Retinal pigment epithelial cell (primary cell): ENCODE data around the genes ALDH1A2, LDHAL6B and MYO1E.

- RRBS, result no CpG with 5 or more reads among the region's 11 CpGs
These were observed 40.7 kb downstream of the POLR2M start for GRCh38 chr15:57747164-57747614.

DNA sequence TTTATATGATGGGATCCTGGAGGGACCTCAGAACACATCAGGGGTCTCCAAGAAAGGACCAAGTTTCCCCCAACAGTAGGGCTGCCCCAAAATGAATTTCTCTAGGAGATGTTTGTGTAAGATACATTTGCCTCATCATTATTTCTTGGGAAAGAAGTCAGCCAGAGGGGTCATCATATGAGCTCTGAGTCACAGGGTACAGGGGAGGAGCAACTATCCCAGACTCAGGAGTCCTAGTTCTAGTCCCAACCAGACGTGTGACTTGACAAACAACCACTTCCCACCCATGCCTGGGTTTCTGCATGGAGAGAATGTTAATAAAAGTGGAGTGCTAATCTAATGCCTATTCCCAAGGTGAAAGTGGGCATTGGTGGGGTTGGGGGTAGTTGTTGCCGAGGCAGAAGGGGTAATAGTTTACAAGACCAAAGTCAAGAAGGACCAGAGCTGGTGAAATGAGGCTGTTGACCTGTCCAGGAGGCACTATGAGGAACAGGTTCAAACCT is 144.1 kb downstream of the ALDH1A2 start:
- RRBS, result no CpG with 5 or more reads among the region's 2 CpGs

DNA sequence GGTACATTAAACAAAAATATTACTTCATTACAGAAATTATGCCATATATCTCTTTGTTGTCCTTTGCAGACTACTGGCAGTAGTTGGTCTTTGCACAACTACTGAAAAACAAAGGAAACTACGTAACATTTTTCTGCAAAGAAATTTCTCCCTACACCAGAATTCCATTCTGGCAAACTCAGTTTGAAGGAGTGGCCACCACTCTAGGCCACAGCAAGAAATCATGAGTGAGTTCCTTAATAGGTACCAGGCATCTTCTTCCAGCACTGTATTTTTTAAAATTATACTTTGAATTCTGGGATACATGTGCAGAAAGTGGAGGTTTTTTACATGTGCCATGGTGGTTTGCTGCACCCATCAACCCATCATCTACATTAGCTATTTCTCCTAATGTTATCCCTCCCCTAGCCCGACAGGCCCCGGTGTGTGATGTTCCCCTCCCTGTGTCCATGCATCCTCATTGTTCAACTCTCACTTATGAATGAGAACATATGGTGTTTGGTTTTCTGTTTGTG is 89.4 kb downstream of the ALDH1A2 start:
- RRBS, result no CpG with 5 or more reads among the region's 3 CpGs

DNA sequence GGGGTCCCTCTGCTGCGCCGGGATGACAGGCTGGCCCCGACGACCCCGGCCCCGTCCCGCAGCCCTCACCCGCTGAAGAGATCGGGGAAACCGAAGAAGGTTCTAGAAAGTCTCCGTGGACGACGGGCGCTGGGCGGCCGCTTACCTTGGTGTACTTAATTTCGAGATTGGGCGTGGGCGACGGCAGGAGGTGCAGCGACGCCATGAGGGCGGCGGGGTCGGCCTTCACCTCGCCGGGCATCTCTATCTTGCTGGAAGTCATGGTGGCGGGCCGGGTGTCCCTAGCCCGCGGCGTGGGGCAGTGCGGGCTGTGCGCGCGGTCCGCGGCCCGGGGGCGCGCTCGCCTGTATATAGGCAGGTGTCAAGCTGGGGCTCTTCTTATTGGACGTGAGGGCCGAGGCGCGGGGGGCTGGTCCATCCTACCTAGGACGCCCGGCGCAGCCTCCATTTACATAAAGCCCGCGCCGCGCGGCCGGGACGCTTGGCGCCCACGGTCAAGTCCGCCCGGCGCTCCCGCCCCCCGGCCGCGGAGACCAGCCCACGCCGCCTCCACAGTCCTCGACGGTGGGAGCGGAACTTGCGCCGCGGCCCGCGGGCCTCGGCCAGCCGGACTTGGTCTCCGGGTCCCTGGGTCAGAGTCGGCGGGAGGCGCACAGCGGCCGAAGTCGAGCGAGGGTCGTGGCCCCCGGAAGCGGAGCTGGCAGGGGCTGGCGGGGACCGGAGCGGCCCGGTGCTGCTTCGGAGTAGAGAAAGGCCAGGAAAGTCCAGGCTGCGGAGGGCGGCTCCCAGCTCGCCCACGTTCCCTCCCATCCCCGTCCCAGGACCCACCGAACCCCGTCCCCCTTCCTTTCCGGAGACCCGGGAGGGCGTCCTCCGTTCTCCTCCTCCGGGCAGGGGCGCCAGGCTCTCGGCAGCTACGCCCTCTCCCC is at the start of gene ALDH1A2:
Gene ALDH1A2 (minus strand): TSS at position 323 of the 929 bp plus-strand sequence.
- RRBS, result 1% methylated on average over 48 of the region's 108 CpGs

DNA sequence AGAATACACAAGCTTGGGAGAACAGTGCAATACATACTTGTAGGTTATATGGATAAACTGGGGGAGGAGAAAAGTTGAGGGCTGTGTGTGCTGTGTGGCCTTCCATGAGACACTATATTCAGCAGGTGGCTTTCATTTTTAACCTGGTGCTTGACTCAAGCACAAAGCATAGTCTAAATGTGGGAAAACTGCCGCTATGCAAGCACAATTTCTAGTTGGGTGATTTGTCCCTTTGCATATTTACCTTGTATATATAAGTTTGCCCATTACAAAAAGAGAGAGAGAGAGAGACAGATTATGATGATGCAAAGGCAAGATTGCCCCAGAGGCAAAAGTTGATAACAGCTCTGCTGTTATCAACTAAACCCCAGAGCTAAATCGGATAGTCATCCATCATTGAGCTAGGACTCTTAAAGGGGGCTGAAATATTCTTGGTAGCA is 141.4 kb downstream of the AQP9 start:
- RRBS, result no CpG with 5 or more reads among the region's 2 CpGs

- RRBS, result no CpG with 5 or more reads among the region's 19 CpGs
These were observed 121.3 kb upstream of the LIPC start for GRCh38 chr15:58310274-58311090.

DNA sequence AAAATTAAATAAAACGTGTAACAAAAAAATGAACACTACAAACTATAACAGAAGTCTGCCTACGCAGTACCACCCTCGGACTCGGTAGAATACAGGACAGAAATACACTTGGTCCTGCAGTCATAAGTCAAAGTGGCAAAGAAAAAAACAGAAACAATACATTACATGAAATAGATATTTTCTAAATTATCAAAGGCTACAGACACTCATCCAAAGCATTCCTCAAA is 1.5 kb downstream of the ADAM10 start:
- RRBS, result no CpG with 5 or more reads among the region's 4 CpGs

DNA sequence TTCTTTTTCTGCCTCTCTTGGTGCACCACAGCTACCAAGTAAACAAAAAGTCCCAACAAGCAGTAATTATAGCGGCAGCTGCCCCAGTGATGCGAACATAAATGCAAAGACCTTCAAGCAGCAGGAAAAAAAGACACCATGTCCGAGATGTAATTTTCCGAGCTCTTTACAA is 570 bp upstream of the ADAM10 start:
- RRBS, result no CpG with 5 or more reads among the region's 4 CpGs

GRCh38 chr15:58760462-58760903 is 10.6 kb upstream of the MINDY2 start:
- RRBS, result no CpG with 5 or more reads among the region's 7 CpGs

DNA sequence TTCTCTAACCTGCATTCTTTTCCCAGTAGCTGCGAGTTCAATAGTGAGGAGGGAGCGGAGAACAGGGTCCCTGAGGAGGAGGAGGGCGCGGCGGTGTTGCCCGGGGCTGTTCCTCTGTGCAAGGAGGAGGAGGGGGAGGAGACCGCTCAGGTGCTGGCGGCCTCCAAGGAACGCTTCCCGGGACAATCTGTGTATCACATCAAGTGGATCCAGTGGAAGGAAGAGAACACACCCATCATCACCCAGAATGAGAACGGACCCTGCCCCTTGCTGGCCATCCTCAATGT is 771 bp downstream of the MINDY2 start:
- RRBS, result under 1% methylated on average over 4 of the region's 11 CpGs

- RRBS, result 2% methylated on average over 6 of the region's 56 CpGs
These were observed 68.7 kb downstream of the SLTM start for GRCh38 chr15:58864535-58865446.

- RRBS, result no CpG with 5 or more reads among the region's 8 CpGs
These were observed 38.3 kb upstream of the CCNB2 start for GRCh38 chr15:59066506-59067249.

DNA sequence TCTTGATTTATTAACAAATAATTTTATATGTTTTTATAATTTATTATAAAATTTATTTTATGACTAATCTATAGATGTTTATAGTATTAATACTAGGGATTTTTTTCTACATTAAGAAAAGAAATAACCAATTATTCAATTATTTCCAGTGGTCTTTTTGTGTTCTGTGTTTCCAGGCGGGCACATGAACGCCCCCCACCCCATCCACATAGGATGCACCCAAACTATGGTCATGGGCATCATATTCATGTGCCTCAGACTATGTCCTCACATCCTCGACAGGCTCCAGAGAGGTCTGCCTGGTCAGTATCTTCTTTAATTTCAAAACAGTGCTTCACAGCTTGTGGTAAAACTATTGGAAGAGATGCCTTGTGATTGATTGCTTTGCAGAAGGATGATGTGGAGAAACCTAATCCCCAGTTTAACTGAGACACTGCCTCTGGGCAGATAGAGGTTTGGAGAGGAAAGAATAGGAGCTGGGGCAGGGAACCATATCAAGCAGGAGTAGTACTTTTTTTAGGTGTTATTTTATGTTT is 20.9 kb upstream of the CCNB2 start:
- RRBS, result no CpG with 5 or more reads among the region's 3 CpGs

- RRBS, result no CpG with 5 or more reads among the region's 6 CpGs
These were observed 29.3 kb upstream of the LDHAL6B start for GRCh38 chr15:59177247-59177899.

- RRBS, result no CpG with 5 or more reads among the region's 19 CpGs
These were observed at the start of gene LDHAL6B for GRCh38 chr15:59206540-59206996. Gene LDHAL6B (plus strand): TSS chr15:59206843.

GRCh38 chr15:59236542-59236822 is 29.8 kb downstream of the LDHAL6B start:
- RRBS, result no CpG with 5 or more reads among the region's 1 CpG

DNA sequence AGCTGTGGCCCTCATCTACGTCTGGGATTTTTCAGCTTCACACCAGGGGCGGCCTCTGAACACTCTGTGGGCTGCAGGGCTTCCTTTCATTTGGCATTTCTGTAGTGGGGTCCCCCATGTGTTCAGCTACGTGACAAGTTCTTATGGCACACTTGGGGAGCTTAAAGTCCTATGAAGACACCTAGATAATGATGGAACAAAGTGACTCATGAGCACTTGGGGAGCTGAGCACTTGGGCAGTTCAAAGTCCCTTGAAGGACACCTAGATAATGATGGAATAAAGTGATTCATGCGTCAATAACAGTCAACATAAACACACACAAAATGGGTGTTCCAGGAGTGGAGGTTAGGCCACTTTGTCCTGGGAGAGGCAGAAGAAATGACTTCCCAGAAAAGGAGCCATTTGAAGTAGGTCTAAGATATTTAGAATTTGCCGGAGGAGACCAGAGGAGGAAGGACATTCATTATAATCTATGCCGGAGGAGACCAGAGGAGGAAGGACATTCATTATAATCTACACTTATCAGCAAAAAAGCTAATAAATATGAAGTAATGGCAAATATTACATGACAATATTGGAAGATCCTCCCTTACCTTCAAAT is 66.6 kb downstream of the LDHAL6B start:
- RRBS, result no CpG with 5 or more reads among the region's 6 CpGs

DNA sequence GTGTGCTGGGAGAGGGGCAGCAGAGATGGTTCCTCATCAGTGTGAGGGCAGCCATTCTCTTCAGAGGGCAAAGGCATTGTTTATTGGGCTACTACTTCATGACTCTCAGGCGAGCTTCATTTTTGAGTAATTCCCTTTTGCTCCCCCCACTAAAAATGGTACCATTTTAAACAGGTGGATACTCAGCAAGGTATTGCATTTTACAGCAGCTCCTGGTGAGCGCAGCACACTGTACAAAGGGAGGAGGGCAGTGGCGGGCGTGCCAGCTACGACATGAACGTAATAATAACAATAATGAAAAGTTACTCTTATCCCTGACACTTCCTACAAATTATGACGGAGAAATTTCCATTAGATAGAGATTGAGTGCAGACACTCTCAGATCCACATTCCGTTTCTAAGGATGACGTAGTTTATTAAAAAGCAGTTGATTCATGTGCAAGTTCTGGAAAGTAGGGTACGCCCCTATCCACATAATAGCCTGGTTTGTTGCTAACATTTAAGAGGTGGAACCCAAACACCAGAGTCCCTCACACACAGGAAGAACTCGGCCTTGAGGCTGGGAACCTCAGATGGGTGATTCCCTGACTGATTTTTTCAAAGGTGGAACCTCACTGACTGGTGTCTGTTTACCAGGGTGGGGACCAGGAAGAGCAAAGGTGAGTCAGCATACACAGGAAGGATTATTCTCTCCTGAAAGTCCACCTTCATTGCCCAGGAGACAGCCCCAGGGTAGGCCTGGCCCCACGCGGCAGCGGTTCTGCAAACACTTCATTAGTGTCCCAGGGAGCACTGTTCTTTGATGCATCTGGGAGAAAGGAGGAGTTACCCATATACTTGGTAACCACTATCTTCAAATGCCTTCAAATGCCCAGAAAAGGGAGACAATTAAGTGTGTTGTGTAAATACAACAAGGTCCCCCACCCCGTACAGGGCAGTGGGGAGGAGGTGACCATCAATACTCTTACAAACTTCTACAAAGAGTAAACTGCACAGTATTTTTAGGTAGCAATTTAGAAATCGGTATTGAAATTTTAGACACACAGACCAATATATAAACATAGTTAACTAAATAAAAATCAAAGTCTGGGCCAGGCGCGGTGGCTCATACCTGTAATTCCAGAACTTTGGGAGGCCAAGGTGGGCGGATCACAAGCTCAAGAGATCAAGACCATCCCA is 69.9 kb downstream of the LDHAL6B start:
- RRBS, result no CpG with 5 or more reads among the region's 19 CpGs

DNA sequence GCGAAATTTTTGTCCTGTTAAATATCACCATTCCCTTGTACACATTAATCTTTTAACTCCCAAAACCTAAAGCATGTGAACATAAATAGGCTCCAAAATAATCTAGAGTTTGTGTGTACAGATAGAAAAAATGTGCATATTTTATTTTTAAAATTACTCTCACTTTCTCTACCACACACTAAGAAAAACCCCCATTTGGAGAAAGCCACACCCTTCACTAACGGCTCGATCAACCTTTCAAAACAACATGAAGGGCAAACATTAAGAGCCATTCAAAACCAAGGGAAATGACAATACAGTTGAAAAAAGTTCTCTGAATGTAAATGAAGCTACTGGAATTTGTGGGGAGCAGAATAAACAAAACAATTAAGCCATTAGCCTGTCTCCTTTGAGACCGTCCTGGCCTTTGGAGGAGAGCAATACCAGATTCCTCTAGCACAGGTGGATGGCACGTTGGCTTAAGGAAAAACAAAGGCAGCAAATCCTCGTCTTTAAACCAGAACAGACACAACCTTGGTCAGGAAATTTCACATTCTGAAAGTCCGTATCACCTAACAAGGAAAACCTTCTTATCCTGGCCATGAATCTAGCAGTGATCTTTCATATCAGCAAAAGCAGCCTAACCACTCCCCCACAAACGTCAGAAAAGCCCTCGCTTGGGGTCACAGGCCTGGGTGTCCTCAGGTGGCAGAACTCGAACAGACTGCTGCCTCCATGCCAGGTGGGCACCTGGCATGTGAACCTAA is 18.7 kb downstream of the MYO1E start:
- RRBS, result no CpG with 5 or more reads among the region's 10 CpGs

GRCh38 chr15:59372228-59373388 is at the start of gene MYO1E:
Gene MYO1E (minus strand): TSS chr15:59372871.
- RRBS, result under 1% methylated on average over 32 of the region's 89 CpGs